Aortic smooth muscle cell (primary cell): ENCODE measurements around the genes CHST14 and RPUSD2.

- RRBS, result no CpG with 5 or more reads among the region's 6 CpGs
Observed at GRCh38 chr15:38299215-38299680, 46.6 kb downstream of the SPRED1 start.

DNA sequence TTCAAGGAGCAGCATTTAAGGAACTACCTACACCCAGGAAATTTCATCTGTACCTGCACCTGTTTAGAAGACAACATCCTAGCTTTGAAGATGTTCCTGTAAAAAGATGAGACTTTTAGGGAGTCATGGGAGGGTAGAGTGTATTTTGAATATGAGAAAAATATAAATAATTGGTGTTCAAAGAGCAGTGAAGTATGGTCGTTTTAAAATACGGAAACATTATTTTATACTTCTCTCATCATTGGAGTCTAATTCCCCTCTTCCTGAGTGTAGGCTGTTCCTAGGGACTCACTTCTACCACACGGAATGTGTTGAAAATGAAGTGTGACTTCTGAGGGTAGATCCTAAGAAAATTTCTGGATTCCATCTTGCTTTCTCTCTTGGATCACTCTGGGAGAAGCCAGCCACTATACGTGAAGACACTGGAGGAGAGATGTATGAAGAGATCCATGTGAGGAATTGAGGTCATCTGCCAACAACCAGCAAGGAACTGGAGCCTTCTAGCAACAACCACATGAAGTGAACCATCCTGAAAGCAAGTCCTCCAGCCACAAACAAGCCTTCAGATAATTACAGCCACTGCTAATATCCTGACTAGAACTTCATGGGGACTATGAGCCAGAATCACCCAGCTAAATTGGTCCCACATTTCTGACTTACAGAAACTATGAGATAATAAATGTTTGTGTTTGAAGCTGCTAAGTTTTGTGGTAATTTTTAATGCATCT lies 74.6 kb downstream of the SPRED1 start:
- RRBS, result no CpG with 5 or more reads among the region's 4 CpGs

GRCh38 chr15:38377784-38378385 lies 76.0 kb upstream of the FAM98B start:
- RRBS, result no CpG with 5 or more reads among the region's 5 CpGs

DNA sequence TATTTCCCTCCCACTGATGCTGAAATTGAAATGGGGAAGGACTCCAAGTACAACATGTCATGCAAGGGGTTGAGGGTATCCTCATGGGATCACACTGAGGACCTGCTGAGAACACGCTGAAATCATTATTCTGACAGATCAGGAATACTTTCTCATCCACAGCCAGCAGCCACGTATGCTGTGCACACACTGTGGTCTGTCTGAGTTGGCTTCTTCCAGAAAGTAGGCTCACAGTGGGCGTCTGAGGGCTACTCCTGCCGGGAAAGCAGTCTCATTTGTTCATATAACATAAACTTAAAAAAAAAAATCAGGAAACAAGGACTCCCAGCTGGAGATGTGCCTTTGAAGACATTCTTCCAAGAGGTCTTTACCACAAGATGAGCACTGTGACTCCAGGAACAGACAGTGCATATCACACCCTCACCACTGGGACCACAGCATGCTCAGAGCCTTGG lies 300.4 kb upstream of the RASGRP1 start:
- RRBS, result no CpG with 5 or more reads among the region's 4 CpGs

DNA sequence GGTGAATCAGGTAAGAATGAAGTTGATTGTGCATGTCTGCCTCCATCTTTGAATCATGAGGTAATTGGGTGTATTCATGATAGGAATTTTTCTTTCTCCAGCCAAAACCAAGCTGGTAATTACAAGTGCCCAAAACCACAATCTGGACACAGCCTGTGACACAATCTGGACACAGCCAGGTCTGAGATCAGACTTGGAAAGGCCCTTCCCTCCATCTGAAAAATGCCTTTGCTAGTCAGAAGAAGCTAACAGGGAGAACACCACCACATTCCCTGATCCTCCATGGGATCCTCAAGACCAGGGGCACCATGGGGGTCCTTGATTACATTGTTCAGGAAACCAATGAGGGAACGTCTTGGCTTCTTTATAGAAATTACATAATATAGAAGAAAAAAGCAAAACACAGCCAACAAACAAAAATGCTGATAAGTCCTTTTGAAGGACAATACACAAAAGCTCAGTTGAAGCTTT lies 338.4 kb upstream of the THBS1 start:
- RRBS, result no CpG with 5 or more reads among the region's 1 CpG

DNA sequence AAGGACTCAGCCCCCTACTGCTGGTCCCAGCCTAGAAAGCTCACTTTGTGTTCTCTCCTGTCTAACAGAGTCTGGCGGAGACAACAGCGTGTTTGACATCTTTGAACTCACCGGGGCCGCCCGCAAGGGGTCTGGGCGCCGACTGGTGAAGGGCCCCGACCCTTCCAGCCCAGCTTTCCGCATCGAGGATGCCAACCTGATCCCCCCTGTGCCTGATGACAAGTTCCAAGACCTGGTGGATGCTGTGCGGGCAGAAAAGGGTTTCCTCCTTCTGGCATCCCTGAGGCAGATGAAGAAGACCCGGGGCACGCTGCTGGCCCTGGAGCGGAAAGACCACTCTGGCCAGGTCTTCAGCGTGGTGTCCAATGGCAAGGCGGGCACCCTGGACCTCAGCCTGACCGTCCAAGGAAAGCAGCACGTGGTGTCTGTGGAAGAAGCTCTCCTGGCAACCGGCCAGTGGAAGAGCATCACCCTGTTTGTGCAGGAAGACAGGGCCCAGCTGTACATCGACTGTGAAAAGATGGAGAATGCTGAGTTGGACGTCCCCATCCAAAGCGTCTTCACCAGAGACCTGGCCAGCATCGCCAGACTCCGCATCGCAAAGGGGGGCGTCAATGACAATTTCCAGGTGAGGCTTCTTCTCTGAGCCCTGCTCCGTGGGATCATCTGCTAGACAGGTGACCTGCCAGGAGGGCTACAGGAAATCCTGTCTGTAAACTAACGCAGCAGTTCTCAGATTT lies 1.4 kb downstream of the THBS1 start:
- RRBS, result no CpG with 5 or more reads among the region's 28 CpGs

DNA sequence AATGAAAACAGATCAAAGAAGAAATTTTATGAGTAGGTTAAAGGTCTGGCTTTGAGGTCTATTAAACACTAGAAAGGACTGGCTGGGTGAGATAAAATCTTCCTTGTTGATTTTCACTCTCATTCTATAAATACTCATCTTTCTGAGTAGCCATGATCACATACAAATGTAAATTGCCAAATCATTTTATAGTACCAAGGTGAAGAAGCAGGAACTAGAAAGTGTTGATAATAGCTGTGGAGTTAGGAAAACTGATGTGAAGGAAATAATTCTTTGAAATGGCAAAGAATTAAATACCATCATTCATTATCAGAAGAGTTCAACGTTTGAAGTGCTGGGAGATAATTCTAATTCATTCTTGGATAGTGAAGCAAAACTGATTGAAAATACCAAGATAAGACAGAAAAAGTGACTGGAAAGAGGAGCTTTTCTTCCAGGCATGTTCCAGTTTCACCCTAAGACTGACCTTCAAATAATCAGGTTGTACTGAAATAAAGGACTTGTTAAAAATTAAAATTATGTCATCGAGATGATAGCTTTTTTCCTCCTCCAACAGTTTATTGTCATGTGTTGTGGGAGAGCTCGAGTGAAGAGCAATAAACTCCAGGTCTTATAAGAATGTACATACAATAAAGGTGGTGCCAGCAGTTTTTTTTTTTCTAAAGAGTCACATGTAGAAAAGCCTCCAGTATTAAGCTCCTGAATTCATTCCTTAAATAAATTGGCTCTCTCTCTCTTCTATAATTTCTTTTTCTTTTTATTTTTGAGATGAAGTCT lies 17.5 kb downstream of the THBS1 start:
- RRBS, result no CpG with 5 or more reads among the region's 3 CpGs

GRCh38 chr15:39621192-39621657 lies 40.3 kb downstream of the THBS1 start:
- RRBS, result no CpG with 5 or more reads among the region's 1 CpG

- RRBS, result no CpG with 5 or more reads among the region's 3 CpGs
Observed at GRCh38 chr15:39887479-39888248, 32.4 kb downstream of the GPR176 start.

DNA sequence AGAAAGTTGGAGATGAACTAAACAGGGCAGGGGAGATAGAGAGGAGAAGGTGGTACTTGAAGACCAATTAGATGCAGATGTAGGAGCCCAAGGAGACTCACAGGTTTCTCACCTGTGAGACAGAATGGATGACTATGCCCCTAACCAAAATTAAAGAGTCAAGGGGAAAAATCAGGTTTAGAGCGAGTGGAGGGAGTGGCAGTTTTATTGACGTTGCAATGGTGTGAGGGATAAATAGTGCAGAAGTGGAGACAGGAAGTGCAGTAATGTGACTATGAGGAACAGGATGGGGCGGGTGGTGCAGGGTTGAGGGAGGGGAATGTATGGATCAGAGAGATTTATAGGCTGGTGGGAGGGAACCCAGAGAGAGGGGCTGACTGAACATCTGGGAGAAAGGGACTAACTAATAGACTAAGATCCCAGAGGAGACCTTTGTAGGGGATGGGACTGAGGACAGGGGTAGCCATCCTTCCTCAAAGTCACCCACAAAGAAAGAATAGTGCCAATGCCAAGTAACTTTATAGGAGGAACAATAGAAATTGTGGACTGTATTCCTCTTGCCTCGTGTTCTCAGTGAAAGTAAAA lies 26.5 kb downstream of the EIF2AK4 start:
- RRBS, result no CpG with 5 or more reads among the region's 4 CpGs

DNA sequence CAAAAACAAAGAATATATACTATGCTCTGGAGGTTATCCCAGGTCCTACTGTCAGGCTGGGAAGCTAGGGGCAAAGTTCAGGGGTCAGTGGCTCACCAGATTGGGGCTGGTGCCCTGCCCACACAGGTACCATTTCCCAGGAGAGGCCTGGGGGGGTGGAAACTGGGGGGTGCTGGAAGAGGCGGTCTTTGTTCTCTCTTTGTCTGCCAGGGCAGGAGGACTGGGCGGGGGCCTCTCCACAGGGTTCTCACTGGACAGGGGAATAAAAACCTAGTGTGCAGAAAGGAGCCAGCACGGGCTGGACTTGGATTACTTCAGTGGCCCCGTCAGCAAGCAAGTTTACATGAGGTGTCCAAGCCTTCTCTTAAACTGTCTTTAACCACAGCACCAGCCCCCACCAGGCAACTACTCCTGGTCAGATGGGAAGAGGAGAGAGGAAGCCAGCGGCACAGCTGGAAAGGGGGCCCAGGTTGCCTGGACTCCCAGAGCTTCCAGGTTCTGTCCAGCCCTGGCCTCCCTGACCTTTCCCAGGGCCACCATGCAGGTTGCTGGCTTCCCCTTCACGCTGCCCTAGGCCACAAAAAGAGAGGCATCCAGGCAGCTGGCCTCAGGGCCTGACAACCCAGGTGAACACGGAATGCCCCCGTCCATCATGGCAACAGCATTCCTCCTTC lies 15.9 kb downstream of the BMF start:
- RRBS, result no CpG with 5 or more reads among the region's 8 CpGs

GRCh38 chr15:40351943-40352925 lies 1.4 kb downstream of the PHGR1 start:
- RRBS, result no CpG with 5 or more reads among the region's 11 CpGs

DNA sequence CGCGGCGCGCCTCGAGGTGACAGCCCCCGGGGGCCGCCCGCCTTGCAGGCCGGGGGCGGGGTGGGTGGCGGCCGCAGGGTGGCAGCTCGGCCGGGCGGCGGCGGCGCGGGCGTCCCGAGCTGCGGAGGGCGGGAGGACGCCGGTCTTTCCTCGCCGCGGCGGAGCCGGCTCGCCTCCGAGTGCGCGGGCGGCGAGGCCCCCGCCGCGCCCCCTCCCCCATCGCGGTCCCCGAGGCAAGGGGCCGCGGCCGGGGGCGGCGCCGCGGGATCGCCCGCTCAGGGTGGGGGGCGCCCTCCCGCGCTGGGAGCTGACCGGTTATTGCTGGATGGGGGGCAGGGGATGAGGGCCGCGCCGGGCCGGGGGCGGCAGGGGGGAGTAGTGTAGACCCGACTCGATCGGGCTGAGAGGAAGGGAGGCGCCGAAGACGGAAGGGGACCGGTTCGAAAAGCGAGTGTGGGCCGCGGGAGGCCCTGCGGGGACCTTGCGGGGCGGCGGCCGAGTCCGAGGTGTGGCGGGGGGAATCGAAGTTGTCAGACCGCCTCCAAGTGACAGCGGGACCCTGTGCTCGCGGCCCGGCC lies 856 bp downstream of the BAHD1 start:
- RRBS, result 2% methylated on average over 42 of the region's 84 CpGs

DNA sequence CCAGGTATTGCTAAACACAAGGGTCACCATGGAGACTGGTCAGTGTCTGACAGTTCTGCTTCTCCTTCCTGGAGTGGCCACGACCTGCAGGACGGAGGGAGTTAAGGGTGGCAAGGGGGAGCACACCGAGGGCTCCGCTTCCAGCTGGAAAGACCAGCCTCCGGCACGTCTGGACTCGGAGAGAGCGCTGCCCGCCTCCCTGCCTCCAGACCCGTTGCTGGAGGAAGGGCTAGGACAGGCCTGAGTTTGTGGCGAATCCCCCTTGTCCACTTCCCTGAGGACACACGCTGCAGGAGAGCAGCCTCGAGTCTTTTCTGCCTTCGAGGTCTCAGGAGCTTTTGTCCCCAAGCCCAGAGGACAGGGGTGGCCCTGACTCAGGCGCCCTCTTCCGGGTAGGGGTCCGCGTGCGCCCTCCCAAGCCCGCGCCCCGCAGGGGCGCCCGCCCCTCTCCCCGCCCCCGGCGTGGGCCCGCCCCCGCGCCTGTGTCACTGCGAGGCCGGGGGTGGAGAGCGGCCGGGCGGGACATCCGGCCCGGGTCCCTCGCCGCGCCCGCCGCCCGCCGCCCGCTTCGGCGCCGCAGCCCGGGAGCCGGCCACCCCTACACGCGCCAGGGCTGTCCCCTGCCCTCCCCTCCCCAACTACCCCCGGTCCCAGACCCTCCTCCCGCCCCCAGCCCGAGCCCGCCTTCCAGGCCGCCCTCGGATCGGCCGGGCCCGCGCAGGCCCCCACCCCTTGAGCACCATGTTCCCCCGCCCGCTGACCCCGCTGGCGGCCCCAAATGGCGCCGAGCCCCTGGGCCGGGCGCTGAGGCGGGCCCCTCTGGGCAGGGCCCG lies at the start of gene CHST14:
CHST14 (plus strand) TSS at position 512 of the 833 bp plus-strand sequence.
- RRBS, result 2% methylated on average over 41 of the region's 72 CpGs

GRCh38 chr15:40545607-40546625 lies 18.9 kb downstream of the CCDC32 start:
- RRBS, result no CpG with 5 or more reads among the region's 5 CpGs

DNA sequence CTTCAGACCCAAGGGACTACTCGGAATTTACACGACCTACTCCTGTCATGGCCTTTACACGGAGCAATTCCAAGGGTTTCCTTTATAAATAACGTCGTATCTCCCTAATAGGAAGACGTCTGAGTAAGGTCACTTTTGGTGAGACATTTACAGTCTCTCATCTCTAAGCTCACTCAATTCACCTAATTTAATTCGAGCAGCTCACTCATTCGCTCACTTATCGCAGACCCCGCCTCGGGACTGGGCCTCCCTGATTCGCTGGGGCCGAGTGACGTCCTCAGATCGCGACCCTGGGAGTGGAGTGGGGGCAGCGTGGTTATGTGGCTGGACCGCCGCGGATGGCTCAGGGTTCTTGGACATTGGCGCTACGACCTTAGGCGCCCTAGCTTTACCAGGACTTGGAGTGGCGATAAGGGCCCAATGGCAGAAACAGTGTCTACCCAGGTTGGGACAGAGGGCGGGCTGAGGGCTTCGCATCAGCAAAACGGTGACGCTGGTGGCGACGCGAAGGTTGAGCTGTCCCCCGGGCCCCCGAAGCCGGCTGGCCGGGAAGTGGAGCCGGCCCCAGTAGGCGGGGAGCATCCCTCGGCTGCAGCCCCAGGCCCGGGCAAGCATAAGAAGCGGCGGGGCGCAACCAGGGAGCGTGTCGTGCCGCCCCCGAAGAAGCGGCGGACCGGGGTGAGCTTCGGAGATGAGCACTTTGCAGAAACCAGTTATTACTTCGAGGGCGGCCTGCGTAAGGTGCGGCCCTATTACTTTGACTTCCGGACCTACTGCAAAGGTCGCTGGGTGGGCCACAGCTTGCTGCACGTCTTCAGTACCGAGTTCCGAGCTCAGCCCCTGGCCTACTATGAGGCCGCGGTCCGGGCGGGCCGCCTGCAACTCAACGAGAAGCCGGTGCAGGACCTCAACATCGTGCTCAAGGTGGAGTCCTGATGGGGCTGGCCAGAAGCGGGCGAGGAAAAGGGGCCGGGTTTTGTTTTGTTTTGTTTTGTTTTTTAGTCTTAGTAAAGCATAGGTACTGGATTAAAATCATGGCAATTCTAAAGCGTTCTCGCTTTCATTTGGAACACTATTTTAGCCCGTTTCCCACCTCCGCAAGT lies at the start of gene RPUSD2:
RPUSD2 (plus strand) TSS at position 280 of the 1,103 bp plus-strand sequence.
- RRBS, result 2% methylated on average over 27 of the region's 74 CpGs

DNA sequence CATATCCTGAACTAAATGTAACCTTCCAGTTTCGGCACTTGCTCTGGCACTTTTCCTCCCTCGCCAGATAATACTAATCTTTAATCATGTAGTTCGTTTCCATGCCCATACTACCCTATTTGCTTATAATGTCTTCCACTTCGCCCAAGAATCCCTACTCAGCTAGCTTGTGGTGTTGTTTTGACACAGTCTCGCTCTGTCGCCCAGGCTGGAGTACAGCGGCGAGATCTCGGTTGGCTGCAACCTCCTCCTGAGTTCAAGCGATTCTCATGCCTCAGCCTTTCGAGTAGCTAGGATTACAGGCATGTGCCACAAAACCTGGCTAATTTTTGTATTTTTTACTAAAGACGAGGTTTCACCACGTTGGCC lies 1.1 kb upstream of the RAD51 start:
- RRBS, result no CpG with 5 or more reads among the region's 13 CpGs

DNA sequence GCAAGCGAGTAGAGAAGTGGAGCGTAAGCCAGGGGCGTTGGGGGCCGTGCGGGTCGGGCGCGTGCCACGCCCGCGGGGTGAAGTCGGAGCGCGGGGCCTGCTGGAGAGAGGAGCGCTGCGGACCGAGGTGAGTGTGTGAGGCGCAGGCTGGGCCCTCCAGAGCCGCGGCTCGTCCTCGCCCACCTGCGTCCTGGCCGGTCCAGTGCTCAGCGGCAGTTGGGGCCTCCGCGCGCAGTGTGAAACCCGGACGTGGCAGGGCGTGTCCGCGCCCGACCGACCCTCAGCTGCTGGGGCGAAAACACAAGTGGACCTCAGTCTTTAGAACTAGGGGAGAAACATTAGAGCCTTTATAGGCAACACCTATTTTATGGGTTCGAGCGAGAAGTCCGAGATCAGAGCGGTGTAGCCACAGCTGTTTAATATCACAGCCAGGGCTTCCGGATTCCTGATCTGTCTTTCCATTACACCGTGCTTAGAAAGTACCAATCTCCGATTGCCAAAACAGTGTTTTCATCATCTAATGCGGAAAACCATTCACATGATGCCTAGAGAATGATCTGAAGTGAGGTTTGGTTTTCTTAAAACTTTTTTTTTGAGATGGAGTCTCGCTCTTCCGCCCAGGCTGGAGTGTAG lies 441 bp downstream of the RAD51 start:
- RRBS, result 2% methylated on average over 6 of the region's 46 CpGs

DNA sequence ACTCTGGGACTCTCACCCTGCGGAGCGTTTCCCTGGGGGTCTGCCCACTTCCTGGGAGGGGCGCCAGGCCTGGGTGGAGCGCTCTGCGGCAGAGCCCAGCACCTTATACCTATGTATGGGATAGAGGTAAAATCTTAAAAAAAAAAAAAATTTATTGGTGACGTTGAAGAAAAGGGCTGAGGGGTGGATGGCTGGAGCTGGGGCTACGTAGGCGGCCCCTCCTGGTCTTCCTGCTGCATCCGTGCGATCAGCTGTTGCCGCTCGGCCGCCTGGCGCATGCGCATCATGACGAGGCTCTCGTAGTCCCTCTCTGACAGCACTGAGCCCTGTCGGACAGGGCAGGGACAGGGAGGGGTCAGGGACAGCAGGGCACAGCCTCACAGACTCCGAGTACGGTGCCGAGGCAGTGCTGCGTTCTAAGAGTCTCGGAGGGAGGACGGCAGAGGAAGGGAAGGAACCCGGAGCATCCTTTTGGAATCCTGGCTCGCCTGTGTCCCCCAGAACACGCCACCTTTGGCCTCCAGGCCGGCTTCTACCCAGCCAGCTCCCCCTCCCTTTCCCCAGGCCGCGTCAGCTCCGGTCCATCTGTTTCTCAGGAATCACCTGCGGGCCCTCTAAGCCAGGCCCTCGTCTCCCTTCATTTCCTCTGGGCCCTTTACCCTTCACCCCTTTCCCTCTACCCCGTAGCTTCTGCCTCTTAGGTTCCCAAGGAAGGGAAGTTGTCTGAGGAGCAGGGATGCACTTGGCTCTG lies 1.9 kb upstream of the C15orf62 start:
- RRBS, result 93% methylated on average over 7 of the region's 34 CpGs